Aortic smooth muscle cell (primary cell): ENCODE measurements around the gene DUSP1.

GRCh38 chr5:172724012-172724593 lies 46.9 kb downstream of the DUSP1 start:
- RRBS: no CpG with 5 or more reads among the region's 17 CpGs

DNA sequence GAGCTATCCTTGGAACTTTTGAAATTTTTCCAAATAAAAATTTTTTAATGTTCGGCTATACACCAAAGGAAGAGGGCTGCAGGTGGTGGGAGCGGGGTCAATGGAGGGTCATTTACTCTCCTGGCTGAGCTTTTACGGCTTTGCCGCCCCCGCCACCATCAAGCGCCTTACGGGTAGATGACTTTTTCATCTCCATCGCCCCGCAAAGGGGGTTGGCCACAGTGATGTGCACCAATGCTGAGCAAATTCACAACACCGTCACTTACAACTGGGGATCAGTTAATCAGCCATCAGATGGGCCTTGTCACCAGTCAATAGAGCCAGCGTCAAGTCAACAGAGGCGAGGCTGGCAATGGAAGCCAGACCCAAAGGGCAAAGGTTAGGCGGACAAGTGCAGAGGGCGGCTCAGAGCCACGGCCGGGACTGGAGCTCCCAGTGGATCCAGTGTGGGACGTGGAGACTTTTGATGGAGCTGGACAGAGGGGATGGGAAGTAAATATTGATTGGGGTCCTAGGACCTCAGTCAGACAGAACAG lies 45.8 kb downstream of the DUSP1 start:
- RRBS: no CpG with 5 or more reads among the region's 17 CpGs

- RRBS: no CpG with 5 or more reads among the region's 14 CpGs
Observed at GRCh38 chr5:172740499-172741207, 30.3 kb downstream of the DUSP1 start.

DNA sequence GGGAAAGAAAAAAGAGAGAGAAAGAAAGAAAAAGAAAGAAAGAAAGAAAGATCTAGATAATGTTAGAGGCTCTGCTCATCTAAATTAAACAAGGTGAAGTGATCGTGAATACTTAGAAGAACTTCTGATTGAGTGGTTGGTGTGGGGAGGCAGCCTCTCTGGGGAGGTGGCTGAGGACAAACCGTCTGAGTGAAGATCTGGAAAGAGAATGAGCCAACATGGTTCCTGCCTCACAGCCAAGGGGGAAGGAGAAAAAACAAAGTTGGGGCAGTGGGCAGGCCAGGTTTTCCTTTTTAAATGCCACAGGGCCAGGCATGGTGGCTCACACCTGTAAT lies 29.6 kb downstream of the DUSP1 start:
- RRBS: no CpG with 5 or more reads among the region's 2 CpGs

GRCh38 chr5:172770479-172771292 lies at the start of gene DUSP1:
Gene DUSP1, minus strand, starts transcription at chr5:172771195.
- RRBS: under 1% methylated on average over 61 of the region's 97 CpGs

- RRBS: 2% methylated on average over 9 of the region's 63 CpGs
Observed at GRCh38 chr5:172772016-172773194, 1.4 kb upstream of the DUSP1 start.

GRCh38 chr5:172805560-172806191 lies 28.4 kb upstream of the ERGIC1 start:
- RRBS: no CpG with 5 or more reads among the region's 8 CpGs

GRCh38 chr5:172833074-172833350 lies 1.0 kb upstream of the ERGIC1 start:
- RRBS: no CpG with 5 or more reads among the region's 6 CpGs

- RRBS: no CpG with 5 or more reads among the region's 8 CpGs
Observed at GRCh38 chr5:172846192-172846971, 12.3 kb downstream of the ERGIC1 start.

DNA sequence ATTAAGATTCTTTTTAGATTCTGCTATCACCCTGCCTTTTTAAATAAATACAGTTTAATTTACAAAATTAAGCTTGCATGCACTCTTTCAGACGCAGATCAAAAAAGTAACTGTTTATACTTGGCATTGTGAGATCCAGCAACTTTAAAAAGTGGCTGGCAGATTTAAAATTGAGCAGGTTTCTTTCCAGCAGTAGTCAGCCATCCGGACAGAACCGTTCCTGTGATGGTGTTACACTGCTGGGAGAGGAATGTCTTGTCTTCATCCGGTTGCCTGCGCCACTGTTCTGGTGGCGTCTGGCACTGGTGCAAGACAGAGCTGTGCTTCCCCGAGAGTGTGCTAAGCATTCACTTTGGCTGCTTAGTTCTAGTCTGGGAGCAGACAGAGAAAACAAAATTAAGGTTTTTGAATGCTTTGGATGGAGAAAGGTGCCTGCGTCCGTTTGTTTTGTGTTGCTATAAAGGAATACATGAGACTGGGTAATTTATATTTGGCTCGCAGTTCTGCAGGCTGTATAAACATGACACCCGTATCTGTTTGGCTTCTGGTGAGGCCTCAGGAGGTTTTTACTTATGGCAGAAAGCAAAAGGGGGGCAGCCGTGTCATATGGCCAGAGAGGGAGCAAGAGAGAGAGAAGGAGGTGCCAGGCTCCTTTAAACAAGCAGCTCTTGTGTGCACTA lies 35.5 kb upstream of the CREBRF start:
- RRBS: 30% methylated on average over 1 of the region's 12 CpGs

DNA sequence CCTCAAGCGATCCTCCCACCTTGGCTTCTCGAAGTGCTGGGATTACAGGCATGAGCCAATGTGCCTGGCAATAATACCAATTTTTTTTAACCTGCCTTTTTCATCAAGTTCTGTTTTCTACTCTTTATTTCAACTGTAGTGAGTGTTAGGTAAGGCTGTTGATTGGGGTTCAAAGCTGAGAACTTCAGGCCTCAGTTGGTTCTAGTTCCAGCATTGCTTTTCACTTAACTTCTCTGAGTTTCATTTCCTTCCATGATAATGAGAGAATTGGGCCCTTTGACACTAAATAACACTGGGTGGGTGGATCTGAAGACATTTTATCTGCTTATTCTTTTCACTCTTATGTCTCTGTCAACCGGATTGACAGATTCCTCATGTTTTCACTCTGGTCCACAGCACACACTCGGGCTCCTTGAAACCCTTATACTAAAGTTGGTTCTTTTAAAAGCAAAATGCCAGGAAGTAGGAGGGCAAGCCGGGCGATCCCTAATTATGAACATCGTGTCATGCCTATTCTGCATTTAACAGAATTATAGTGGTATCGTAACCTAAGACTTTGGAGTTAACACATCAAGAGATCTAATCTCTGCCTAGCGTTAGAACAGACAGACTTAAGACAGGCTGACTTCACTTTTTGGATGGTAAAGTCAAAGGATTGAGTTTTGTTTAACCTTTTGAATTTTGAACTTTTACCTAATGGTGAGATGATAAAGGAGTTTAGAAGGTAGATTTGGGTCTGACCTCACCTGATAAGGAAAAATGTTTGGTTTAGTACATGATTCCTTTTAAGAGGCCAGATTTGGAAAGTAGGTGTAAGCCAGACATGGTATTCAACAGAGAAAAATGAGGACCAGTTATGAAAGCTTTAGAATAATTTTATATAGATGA lies 28.2 kb upstream of the CREBRF start:
- RRBS: no CpG with 5 or more reads among the region's 9 CpGs

- RRBS: 6% methylated on average over 31 of the region's 63 CpGs
Observed at GRCh38 chr5:173244206-173244995, 9.4 kb upstream of the NKX2-5 start.

- RRBS: no CpG with 5 or more reads among the region's 14 CpGs
Observed at GRCh38 chr5:173294550-173295284, 33.5 kb downstream of the STC2 start.

- RRBS: 3% methylated on average over 16 of the region's 45 CpGs
Observed at GRCh38 chr5:173327474-173327972, 691 bp downstream of the STC2 start.

DNA sequence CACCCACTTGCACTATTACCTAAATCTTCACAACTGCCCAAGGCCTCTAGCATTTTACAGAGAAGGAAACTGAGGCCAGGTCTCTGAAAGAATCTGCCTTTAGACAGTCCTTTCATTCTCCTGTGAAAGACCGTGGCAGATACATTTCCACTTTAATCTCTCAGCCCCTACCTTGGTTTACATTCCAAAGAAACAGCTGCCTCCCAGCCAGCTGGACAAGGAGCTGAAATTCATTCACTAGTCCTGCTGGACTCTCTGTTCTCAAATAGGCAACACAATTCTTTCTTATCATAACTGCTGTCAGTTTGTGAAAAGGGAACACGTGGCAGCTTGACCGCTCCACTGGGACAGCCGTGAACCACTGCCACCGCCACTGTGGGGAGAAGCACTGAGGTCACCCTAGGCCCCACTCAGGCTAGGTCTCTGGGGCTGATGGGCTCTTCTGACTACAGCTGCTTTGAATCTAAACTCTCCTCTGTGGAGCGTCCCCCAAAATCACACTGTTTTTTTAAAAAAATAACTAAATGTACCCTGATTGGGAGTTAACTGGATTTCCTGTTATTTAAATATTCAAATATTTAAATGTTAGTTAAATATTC lies 120.3 kb downstream of the BOD1 start:
- RRBS: no CpG with 5 or more reads among the region's 6 CpGs

DNA sequence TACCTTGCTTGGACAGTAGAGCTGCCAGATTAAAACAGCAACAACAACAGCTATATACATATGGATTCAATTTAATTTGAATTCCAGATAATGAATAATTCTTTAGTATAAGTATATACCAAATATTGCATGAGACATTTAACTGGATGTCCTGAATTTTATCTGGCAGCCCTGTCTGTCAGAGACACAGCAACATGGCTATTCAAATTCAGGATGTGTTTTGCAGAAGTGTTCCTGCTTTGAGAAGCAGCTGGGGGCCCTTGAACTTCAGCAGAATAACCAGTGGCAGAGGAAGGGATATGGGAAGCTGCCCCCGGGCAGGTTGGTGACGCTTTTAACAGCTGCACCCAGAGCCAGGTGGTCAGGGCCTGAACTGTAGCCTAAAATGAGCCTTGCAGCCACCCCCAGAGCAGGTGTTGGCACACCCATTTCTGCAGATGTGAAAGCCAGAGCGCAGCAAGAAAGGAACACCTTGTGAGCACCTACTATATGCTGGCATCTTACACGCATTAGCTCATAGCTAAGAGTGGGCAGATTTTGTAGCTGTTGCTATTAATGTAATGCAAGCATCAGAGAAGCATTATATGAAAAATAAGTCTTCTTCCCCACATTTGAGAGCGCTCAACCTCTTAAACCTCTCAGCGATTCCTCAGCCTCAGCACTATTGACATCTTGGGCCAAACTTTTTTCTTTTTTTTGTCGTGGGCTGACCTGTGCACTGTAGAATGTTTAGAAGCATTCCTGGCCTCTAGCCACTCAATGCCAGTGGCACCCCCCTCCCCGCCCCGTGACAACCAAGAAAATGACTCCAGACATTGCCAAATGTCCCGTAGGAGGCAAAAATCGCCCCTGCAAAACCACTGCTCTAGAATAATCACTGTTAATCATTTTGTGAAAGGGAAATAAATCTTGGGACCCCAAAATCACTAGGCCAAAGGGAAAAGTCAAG lies 128.8 kb upstream of the BOD1 start:
- RRBS: no CpG with 5 or more reads among the region's 11 CpGs

DNA sequence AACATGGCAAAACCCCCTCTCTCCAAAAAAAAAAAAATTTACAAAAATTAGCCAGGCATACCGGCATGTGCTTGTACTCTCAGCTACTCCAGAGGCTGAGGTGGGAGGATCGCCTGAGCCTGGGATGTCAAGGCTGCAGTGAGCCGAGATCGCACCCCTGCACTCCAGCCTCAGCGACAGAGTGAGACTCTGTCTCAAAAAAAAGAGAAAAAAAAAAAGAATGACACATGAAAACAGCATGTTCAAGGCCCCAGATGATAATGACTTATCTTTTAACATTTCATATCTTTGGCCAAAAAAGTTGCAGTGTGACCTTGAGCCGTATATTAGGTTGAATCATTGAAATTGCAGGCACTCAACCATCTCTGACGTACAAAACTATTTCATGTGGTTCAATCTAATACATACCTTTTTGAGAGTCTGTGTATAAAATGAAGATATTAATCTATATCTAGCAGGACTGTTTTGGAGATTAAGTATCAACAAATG lies 79.2 kb upstream of the CPEB4 start:
- RRBS: no CpG with 5 or more reads among the region's 7 CpGs

GRCh38 chr5:173867919-173868661 lies 20.1 kb upstream of the CPEB4 start:
- RRBS: no CpG with 5 or more reads among the region's 6 CpGs

DNA sequence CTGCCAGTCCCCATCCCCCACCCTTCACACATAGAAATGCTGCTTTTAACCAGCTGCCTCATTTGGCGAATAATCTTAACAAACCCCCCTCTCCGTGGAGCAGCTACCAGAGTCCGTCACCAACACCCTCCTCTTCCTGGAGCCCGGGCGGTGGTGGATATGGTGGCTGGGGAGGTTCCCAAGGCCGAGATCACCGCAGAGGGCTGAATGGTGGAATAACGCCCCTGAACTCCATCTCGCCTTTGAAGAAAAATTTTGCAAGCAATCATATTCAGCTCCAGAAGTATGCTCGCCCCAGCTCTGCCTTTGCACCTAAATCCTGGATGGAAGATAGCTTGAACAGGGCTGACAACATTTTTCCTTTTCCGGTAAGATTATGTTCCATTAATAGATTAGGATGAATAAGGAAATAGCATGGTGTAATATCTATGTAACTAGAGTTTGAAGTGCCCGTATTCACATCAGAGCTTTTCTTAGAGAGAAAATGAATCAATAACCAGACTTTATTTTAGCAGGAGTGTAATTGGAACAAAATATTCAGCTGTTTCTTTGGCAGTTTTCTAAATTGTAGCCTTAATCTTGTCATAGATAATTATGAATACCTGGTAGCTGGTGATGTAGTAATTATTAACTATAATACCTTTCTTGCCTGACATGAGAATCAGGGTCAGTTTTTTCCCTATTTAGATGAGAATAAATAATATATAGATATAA lies 2.5 kb downstream of the CPEB4 start:
- RRBS: no CpG with 5 or more reads among the region's 12 CpGs

- RRBS: no CpG with 5 or more reads among the region's 2 CpGs
Observed at GRCh38 chr5:173908395-173909256, 20.5 kb downstream of the CPEB4 start.